GM23248 (cell line): ENCODE measurements around a stretch of chr15.

DNA sequence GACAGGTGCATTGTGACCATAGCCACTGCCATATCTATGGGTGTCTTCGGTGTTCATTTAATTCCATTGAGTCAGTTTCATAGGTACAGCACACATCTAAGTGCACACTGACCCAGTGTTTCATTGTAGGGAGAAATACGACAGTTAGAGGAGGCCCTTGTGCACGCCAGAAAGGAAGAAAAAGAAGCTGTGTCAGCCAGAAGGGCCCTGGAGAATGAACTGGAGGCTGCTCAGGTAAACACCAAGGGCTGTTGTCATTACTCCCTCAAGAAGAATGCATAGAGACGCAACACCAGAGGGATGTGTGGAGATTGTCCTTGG is 73.5 kb upstream of the MYZAP start:
- RAMPAGE, long total RNA: no peak

DNA sequence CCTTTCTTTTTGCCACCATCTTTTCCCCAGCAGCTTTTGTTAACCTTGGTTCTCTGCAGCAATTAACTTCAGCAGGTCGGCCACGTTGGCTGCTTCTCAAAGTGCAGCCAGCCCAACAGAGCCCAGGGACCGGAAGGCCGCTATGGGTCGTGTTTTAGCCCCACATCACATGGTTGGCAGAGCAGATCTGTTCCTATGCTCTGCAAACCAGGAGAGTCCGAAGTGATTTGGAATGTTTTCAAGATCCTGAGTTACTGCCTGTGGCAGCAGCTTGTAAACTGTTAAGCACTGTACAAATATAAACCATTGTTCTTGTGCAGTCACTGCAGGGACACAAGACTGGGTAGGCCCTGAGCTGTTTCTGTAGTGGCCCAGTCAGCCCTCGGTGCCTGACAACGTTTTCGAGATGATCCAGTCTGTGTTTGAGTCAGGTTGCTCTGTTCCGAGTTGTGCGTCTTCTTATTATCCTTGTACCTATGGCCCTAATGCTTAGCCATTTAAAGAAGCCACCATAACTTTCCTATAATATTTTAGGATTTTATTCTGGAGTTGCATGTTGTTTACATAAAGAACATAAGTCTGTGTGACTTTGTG is 69.5 kb upstream of the MYZAP start:
- RAMPAGE, long total RNA: no peak

DNA sequence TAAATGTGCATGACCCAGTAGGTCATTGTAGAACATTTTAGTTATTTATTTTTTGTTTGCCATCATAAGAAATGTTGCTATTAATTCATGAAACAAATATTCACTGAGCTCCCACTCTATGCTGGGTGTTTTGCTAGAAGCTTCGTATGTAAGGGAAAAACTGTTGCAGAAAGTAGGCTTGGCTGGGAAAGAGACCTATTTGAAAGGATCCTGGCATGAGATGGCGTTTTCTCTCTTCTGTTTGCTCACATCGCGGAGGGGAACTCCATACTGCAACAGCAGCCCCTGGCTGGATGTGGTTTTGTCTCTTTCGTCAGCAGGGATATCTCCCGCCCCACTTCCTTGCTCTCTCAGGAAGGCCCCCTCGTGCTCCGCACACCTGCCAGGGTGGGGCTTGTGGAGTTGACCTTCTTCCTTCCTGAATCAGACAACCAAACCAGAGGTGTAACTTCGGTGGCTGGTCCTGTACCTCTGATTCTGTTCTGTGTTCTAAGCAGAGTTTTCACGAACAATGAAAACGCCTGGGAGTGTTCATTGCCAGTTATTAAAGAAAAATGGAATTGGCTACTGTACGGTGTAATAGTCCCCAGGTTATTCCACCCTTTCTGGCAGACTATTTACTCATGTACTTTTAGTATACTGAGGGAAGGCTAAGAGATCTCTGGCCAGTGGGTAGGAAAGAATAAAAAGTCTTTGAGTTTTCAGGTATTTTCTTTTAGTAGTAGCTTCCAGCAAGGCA is 26.3 kb upstream of the MYZAP start:
- RAMPAGE, long total RNA: no peak

GRCh38 chr15:57595597-57596017 is 3.9 kb downstream of the MYZAP start:
- RAMPAGE, long total RNA: no peak

GRCh38 chr15:57679677-57680465 is 26.6 kb upstream of the POLR2M start:
- RAMPAGE, long total RNA: no peak

DNA sequence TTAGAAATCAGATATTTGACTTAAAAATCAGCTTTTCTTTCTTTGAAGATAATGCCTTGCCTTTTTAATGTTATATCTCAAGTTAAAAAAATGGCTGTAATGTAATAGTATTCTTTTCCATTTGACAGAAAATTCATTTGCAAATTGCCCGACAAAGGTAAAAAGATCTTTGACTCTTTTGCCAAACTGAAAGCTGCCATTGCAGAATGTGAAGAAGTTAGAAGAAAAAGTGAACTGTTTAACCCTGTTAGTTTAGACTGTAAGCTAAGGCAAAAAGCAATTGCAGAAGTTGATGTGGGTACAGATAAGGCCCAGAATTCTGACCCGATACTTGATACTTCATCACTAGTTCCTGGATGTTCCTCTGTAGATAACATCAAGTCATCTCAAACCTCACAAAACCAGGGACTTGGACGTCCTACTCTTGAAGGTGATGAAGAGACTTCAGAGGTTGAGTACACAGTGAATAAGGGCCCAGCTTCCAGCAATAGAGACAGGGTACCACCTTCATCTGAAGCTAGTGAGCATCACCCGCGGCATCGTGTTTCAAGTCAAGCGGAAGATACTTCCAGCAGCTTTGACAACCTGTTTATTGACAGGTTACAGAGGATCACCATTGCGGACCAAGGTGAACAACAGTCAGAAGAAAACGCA is 2.2 kb downstream of the POLR2M start:
- RAMPAGE, long total RNA: no peak

DNA sequence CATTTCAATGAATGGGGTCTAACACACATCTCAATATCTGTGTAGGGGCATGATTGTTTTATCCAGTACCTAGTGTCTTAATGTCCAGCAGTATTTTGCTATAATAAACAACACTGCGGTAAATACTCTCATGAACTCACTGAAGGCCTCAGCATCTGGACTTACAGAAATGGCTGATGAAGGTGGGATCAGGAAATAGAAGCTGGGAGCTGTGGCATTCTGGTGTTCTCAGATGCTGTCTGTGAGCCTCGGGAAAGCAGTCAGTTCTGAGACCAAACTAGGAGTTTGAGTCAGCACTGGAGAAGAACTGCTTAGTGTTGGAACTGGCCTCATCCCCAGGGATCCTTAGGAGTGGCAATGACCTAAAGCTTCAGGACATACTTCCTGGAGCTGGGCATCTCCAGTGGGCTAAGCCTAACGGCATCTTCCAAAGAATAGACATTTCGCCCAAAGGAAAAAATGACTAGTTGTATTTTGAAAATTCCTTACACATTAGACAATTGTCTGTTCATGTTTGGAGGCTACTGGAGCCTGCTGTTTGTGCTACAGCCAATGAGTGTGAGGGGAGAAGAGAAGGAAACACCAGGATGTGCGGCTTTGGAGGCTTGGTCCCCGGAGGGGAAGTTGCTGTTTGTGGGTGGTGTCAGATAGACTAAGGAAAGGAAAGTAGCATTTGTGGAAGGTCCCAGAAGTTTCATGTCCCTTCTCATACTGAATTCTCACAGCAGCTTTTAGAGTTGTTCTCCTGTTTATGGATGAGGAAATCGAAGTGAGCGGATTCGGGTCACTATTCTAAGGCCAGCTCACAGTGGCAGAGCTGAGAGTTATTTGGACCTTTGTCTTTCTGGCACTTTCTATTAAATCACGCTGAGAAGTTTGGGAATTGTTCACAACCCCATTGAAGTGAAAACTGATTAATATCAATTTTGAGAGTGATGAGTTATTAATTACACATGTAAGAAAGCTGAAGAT is 77.6 kb downstream of the POLR2M start:
- RAMPAGE, long total RNA: no peak

DNA sequence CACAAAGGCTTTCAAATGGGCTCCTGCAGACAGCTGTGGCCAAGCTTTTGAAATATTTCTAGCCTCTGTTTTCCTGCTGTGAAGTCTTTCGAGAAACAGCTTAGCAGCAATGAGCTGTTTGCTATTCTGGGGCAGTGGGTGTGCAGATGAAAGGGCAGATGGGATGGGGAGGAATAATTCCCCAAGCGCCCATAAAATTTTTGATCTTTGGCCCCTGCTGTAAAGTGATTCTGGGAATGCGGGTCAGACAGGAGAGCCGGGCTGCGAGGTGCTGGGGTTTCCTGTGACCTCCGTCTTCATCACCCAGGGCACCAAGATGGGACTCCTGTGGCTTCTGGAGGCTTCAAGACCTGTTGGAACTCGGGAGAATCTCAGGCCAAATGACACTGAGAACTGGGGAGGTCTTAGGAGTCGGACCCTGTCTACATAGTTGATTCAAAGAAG is 86.2 kb downstream of the POLR2M start:
- RAMPAGE, long total RNA: no peak

DNA sequence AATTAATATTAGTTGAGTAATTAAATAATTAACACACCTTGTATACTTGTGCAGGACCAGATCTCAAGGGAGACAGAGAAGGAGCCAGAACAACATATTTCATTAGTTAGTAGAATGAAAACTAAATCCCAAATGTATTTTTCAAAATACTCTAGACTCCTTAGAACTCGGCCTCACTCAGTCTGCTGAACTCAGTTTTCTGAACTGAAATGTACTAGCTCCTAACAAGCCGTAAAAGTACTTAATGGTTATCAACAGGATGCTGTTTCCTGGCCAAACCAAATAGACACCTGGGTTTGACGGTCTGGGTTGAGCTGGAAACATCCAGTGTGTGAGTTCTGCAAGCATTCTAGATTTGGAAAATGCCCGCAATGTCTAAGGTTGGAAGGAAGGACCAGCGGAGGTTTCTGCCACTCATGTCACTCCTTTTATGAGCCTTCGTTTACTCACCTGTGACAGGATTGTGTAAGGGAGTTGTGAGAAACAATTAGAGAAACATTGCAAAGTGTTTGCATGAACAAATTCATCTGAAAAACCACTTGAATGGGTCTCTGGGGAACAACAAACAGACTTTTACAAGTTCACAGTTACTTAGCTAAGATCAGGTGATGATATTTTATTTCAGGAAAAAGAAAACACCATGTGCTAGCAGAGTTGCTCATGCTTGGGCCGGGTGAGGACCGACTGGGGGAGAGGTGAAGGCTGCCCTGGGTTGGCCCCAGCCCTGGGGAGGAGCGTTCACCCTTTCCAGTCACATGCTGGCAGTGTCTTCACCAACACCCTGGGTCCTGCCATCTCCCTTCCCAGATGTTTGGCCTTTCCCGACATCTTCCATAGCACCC is 151.0 kb downstream of the ALDH1A2 start:
- RAMPAGE, long total RNA: no peak

DNA sequence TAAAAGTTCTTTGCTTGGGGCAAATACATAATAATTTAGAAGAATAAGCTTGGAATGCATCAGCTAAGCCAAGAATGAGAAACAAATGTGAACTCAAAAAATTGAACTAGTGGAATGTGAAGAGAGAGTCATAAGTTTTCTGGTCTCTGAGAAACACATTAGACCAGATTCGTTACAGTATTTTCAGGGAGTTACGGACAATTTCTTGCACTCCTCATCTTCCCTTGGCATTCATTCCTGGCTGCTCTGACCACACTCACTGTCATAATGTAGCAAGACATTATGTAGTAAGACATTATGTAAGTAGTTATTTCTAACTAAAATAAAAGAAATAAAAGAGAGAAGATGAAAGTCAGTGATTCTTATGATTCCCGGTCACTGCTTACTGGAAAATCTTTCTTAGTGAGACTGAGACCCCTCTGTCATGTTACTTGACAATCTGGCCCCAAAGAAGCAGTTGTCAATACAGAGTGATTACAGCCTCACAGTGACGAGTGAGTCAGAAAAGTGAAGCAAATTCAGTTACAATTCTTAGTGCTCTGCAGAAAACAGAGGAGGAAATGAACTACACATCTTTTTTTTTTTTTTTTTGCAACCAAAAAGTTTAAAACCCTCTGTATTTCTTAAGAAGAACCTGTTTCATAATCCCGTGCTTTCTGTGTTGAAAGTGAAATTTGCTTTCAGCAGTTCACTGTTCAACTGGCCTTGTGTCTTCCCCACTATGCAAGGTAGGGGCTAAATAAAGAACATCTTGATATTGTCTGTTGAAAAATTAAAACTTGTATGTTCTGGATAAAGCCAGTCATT is 1.6 kb downstream of the AQP9 start:
- RAMPAGE, long total RNA: no peak

- RAMPAGE, long total RNA: no peak
Observed at GRCh38 chr15:58229115-58229930, 91.1 kb downstream of the AQP9 start.

- RAMPAGE, long total RNA: no peak
Observed at GRCh38 chr15:58250000-58250343, 111.8 kb downstream of the AQP9 start.

DNA sequence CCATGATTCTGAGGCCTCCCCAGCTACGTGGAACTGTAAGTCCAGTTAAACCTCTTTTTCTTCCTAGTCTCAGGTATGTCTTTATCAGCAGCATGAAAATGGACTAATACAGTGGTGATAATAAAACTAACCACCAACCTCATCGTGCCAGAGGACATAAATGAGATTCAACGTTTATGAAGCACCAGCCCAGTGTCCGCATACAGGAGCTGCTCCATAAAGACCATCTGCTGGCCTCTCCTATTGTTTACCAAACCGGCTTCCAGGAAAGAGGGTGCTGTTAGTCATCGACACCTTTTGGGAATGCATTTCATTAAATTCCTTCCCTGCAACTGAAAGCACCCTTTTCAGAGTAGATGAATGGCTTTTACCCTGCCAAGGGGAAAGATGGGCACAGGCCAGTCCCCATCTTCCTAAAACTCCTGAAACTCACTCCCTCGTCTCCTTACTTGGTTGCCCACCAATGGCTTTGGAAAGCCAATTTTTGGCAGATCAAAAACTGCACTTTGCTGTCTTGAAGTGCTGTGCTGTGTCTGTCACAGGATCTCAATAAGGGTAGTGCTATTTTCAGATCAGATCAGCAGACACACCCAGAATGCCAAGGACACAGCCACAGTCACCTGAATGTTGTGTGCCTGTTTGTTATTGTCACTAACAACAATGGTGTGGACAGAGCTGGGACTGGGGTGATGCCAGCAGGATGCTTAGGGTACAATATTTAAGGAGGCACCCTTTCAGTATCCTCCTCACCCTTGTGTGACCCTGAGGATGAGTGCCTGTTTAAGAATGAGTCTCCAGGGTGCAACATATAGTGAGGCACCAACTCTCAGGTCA is 122.2 kb downstream of the AQP9 start:
- RAMPAGE, long total RNA: no peak

DNA sequence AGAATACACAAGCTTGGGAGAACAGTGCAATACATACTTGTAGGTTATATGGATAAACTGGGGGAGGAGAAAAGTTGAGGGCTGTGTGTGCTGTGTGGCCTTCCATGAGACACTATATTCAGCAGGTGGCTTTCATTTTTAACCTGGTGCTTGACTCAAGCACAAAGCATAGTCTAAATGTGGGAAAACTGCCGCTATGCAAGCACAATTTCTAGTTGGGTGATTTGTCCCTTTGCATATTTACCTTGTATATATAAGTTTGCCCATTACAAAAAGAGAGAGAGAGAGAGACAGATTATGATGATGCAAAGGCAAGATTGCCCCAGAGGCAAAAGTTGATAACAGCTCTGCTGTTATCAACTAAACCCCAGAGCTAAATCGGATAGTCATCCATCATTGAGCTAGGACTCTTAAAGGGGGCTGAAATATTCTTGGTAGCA is 141.4 kb downstream of the AQP9 start:
- RAMPAGE, long total RNA: no peak

DNA sequence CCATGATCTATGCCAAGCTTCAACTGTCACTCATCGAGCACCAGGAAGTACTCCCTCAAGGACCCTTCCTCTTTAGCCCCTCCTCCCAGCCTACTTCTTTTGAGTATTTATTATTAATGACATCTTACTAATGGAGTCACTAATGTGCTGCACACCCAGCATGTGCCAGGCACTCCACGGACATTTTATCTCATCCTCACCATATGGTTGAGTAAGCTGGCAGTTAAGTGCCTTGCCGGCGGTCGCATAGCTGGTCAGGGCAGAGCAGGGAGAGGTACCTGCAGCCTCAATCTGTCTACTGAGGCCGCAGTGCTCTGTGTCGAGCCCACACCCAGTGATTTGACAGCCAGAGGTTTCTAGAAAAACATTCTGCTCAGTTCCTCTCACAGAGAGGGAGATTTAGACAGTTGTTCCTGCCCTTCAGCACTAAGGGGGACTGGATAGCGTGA is 2.5 kb downstream of the LIPC start:
- RAMPAGE, long total RNA: no peak

GRCh38 chr15:58440799-58441469 is 9.1 kb downstream of the LIPC start:
- RAMPAGE, long total RNA: no peak

DNA sequence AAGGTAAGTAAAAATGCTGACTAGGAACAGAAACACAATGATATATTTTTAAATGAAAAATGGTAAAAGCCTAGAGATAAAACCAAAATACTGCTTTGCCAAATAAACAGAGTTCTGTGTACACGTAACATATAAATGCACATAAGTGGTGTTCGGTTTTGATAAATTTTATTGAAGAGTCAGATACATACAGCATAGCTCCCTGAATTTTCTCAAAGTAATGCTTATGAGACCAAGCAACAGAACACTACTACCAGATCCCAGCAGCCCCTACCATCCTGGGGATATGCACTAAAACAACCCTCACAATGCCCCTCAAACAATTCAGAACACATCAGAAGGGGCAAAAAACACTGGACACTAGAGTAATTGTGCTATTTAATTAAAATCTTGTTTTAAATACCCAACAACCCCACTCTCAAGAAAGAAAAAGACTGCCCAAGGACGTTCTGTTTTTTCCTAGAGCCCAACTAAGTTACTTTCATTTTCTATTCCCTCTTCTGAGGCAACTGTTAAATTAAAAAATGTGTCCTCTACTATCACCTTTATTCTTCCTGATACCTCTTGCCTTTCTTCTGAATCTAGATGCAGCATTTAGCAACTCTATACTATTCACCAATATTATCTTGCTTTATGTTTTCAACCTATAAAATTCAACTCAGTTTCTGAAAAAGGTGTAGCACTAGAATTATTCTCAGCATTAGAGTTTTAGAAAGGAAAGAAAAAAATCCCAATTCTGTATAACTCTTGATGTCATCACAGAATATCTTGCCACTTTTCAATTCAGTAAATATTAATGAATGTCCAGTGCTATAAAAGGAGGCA is 120.9 kb downstream of the ADAM10 start:
- RAMPAGE, long total RNA: no peak

DNA sequence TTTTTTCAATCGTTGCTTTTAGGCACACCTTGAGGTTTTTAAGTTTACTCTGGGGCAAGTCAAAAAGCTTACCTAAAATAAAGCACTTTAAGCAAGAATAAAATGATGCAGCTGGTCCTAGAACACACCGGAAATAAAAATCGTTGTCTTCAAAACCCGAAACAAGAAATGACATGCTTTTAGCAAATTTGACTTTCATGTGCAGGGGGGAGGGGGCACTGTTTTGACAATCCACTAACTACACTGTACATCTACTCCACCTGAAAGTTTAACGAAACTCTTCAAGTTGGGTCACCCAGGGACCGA is 1.2 kb downstream of the ADAM10 start:
- RAMPAGE, long total RNA: no peak

- RAMPAGE, long total RNA: no peak
Observed at GRCh38 chr15:58748673-58749538, 601 bp downstream of the ADAM10 start.

DNA sequence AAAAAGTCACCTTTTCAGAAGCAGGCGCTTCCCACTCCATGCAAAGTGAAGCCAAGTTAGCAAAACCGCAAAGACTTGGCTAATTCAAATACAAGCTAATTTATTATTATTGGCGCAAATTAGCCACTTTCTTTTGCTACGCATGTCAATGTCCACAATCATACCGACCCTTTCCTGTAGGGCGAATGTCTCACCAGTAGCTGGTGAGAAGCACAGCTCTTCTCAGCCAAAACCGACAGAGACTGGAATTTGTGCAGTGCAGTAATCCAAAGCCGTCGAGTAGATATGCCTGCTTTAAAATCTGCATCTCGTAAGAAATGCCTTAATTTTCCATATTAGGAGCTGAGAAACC is 657 bp upstream of the MINDY2 start:
- RAMPAGE, long total RNA: no peak